Measurements from ENCODE around the gene SELL.

- PRO-cap, 6 experiments: no peak in any of the 6 experiments
- RAMPAGE, long total RNA, 2 experiments: no peak in any of the 2 experiments
- RRBS: no CpG with 5 or more reads among the region's 1 CpG
These were observed 17.9 kb downstream of the CD247 start for GRCh38 chr1:167500519-167500718.

- PRO-cap, 6 experiments: no peak in any of the 6 experiments
- RAMPAGE, long total RNA, 2 experiments: no peak in any of the 2 experiments
- RRBS: no CpG with 5 or more reads among the region's 2 CpGs
These were observed 2.4 kb upstream of the CREG1 start for GRCh38 chr1:167555943-167556325.

- PRO-cap, 6 experiments: no peak in any of the 6 experiments
- RAMPAGE, long total RNA, 2 experiments: no peak in any of the 2 experiments
- RRBS: no CpG with 5 or more reads among the region's 7 CpGs
These were observed 10.0 kb upstream of the CREG1 start for GRCh38 chr1:167563420-167564094.

DNA sequence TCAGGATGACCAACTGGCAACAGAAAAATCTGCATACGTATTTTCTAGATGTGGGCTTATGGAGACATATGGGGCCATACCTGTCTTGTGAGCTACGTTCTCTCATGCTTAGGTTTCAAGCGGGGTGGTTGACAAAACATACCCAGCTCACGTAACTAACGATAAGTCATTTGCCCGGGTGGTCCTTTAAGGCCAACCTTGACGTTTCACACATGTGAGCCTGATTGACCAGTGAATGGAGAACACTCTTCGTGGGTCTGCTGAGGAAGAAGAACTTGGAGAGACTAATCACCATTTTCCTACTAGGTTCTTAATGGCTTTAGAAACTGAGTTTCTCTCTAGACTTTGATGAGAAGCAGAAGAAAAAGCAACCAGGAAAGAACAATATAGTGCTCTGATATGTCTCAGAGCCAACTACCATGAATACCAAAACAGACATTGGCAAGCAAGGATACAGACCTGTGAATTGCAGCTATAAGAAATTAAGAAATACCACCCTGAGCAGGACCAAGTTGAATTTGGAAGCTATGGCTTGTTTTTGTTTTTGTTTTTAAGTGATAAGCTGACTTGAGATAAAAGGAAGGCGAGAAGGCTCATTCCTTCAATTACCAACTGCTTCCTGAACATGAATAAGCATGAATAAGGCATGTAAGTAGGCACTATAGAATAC, 13.3 kb upstream of the RCSD1 start:
- PRO-cap, 6 experiments: no peak in any of the 6 experiments
- RAMPAGE, long total RNA, 2 experiments: no peak in any of the 2 experiments
- RRBS: no CpG with 5 or more reads among the region's 9 CpGs

- PRO-cap, 6 experiments: peak in 1 of 6 experiments; most common plus-strand start chr1:167628325 (in 1); most common minus-strand start chr1:167628166 (in 1)
- RAMPAGE, long total RNA, 2 experiments: no peak in any of the 2 experiments
- RRBS: no CpG with 5 or more reads among the region's 13 CpGs
These were observed 2.0 kb upstream of the RCSD1 start for GRCh38 chr1:167627694-167628733.

- PRO-cap, 6 experiments: no peak in any of the 6 experiments
- RAMPAGE, long total RNA, 2 experiments: no peak in any of the 2 experiments
- RRBS: no CpG with 5 or more reads among the region's 3 CpGs
These were observed 3.5 kb downstream of the RCSD1 start for GRCh38 chr1:167633535-167633898.

- PRO-cap, 6 experiments: peak in 3 of 6 experiments; most common plus-strand start chr1:167684303 (in 1); most common minus-strand start chr1:167684030 (in 2)
- RAMPAGE, long total RNA, 2 experiments: no peak in any of the 2 experiments
- RRBS: 7% methylated on average over 8 of the region's 32 CpGs
These were observed 37.8 kb upstream of the MPZL1 start for GRCh38 chr1:167683504-167684909.

GRCh38 chr1:167696893-167698191, 24.4 kb upstream of the MPZL1 start:
- PRO-cap, 6 experiments: peak in 2 of 6 experiments; most common plus-strand start chr1:167697956 (in 1); most common minus-strand start chr1:167697848 (in 1)
- RAMPAGE, long total RNA, 2 experiments: no peak in any of the 2 experiments
- RRBS: 5% methylated on average over 3 of the region's 31 CpGs

- PRO-cap, 6 experiments: no peak in any of the 6 experiments
- RAMPAGE, long total RNA, 2 experiments: no peak in any of the 2 experiments
- RRBS: no CpG with 5 or more reads among the region's 3 CpGs
These were observed 18.0 kb downstream of the MPZL1 start for GRCh38 chr1:167739749-167740135.

DNA sequence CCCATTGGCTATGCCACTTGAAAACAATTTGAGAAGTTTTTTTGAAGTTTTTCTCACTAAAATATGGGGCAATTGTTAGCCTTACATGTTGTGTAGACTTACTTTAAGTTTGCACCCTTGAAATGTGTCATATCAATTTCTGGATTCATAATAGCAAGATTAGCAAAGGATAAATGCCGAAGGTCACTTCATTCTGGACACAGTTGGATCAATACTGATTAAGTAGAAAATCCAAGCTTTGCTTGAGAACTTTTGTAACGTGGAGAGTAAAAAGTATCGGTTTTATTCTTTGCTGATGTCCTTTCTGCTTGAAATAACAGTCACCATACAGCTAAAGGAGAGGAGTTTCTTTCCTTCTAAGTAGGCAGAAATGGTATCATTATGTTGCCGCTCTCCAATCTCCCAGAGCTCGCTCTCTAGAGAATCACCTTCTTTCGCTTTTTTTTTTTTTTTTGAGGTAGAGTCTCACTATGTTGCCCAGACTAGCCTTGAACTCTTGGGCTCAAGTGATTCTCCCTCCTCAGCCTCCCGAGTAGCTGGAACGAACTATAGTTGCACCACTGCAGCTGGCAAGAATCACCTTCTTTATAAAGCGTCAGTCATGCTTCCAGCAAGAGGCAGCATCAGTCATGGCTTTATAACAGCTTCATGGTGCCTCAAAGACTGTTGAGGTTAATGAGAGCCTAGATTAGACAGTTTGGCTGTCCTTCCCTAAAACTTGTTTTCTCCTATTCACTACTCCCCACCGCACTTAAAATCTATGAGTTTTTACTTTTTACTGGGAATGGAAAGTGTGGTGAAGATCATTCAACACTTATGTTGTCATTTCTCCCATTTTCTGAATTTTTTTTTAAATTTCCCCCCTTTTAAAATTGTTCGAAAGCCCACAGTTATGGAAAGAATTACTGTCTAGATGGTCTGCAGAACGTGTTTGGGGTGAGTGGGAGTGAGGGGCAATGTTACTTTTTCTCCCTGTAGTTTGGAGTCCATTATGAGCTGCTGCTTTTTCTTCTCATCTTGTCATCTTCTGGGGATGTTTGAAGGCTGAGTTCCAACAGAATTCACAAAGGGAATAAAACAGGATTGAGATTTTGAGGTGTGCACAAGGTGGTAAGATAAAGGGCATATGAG, 67.0 kb downstream of the MPZL1 start:
- PRO-cap, 6 experiments: no peak in any of the 6 experiments
- RAMPAGE, long total RNA, 2 experiments: no peak in any of the 2 experiments
- RRBS: no CpG with 5 or more reads among the region's 12 CpGs

- PRO-cap, 6 experiments: no peak in any of the 6 experiments
- RAMPAGE, long total RNA, 2 experiments: no peak in any of the 2 experiments
- RRBS: no CpG with 5 or more reads among the region's 9 CpGs
These were observed 9.9 kb upstream of the DCAF6 start for GRCh38 chr1:167926363-167927160.

- PRO-cap, 6 experiments: peak in 6 of 6 experiments; most common minus-strand start chr1:167935995 (in 6)
- RAMPAGE, long total RNA, 2 experiments: start-site peak on the minus strand in 2 of 2 experiments, at chr1:167935968-167936049 at its widest, 5,752 to 7,231 reads per replicate
- RRBS: 4% methylated on average over 8 of the region's 34 CpGs
These were observed 709 bp upstream of the DCAF6 start for GRCh38 chr1:167935813-167936134.

GRCh38 chr1:168179777-168180275, 1.1 kb downstream of the TIPRL start:
- PRO-cap, 6 experiments: no peak in any of the 6 experiments
- RAMPAGE, long total RNA, 2 experiments: no peak in any of the 2 experiments
- RRBS: no CpG with 5 or more reads among the region's 6 CpGs

GRCh38 chr1:168772274-168772837, 43.4 kb upstream of the DPT start:
- PRO-cap, 6 experiments: no peak in any of the 6 experiments
- RAMPAGE, long total RNA, 2 experiments: no peak in any of the 2 experiments
- RRBS: no CpG with 5 or more reads among the region's 2 CpGs

DNA sequence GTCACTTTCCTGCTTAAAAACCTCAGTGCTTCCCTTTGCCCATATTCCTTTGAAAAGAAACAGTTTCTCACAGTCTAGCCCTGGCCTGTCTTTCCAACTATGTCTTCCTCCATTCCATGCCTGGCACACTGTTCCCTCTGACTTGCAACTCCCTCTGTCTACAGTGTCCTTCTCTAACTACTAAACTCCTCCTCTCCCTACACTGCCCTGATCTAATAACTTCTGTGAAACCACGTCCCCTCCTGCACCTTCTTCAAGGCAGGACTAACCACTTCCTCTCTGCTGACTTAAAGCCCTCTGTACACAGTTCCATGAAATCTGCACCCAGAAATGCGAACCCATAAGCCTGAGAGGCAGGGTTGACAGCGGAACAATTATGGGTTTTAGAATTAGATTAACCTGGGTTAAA, 62.2 kb upstream of the ATP1B1 start:
- PRO-cap, 6 experiments: no peak in any of the 6 experiments
- RAMPAGE, long total RNA, 2 experiments: no peak in any of the 2 experiments
- RRBS: no CpG with 5 or more reads among the region's 3 CpGs

DNA sequence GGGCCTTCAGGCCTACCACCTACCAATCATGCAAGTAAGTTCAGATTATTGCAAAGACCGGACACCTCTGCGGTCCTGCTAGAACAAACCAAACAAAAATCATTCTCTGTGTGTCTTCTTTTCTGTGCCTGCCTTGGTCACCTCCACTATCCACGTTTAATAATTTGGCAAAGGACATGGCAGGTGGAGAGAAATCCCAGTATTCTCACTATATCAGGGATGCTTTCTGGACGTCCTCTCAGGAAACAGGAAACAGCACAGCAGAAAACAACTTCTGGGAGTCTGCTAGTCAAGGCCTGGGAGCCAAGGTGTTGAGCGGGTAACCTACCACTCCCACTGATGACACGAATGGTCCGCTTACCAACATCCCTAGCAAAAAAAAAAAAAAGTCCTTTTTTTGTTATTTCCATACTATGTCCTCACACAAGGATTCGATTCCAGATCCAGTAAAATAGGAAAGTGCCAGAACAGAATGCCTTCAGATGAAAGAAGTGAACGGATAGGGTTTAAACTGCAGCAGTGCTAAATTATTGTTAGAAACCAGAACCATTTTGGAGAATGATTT, 4.5 kb upstream of the ATP1B1 start:
- PRO-cap, 6 experiments: no peak in any of the 6 experiments
- RAMPAGE, long total RNA, 2 experiments: no peak in any of the 2 experiments
- RRBS: 100% methylated on average over 1 of the region's 9 CpGs

DNA sequence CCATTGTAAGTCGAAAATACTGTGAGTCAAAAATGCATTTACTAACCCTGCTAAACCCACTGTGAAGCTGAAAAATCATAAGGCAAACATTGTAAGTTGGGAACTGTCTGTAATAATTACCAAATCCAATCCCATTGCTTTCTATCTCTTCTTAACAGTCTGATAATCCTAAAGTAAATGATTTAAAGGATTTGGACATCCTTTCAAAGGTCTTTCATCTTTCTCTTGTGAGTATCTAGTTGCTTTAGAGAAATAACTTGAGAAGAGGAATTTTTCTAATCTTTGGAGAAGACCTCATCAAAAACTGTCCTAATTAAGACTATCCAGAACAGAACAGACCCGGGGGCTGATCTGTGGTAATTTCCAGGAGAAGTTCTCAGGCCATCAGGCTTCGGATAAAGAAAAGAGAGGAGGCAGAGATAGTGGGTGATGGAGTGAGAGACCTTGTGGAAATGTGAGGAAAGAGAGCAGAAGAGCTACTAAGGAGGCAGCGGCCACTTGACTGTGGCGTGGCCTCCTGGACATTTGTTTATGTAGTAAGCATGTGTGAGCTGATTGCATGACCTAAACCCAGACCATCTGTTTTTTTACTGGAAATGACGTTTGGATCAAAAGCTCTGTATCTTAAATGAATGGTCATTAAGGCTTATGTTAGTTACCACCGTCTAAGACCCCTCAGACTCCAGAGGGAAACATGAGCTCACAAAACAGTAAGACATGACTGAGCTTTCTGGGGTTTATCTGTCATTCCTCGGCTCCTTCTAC, 13.4 kb downstream of the ATP1B1 start:
- PRO-cap, 6 experiments: no peak in any of the 6 experiments
- RAMPAGE, long total RNA, 2 experiments: no peak in any of the 2 experiments
- RRBS: no CpG with 5 or more reads among the region's 8 CpGs

GRCh38 chr1:169126773-169127628, 20.5 kb downstream of the ATP1B1 start:
- PRO-cap, 6 experiments: no peak in any of the 6 experiments
- RAMPAGE, long total RNA, 2 experiments: start-site peak on the plus strand in 1 of 2 experiments, at chr1:169127223-169127309 at its widest, 26 to 33 reads per replicate
- RRBS: no CpG with 5 or more reads among the region's 11 CpGs

- PRO-cap, 6 experiments: no peak in any of the 6 experiments
- RAMPAGE, long total RNA, 2 experiments: no peak in any of the 2 experiments
- RRBS: no CpG with 5 or more reads among the region's 7 CpGs
These were observed 319 bp downstream of the NME7 start for GRCh38 chr1:169367349-169367607.

DNA sequence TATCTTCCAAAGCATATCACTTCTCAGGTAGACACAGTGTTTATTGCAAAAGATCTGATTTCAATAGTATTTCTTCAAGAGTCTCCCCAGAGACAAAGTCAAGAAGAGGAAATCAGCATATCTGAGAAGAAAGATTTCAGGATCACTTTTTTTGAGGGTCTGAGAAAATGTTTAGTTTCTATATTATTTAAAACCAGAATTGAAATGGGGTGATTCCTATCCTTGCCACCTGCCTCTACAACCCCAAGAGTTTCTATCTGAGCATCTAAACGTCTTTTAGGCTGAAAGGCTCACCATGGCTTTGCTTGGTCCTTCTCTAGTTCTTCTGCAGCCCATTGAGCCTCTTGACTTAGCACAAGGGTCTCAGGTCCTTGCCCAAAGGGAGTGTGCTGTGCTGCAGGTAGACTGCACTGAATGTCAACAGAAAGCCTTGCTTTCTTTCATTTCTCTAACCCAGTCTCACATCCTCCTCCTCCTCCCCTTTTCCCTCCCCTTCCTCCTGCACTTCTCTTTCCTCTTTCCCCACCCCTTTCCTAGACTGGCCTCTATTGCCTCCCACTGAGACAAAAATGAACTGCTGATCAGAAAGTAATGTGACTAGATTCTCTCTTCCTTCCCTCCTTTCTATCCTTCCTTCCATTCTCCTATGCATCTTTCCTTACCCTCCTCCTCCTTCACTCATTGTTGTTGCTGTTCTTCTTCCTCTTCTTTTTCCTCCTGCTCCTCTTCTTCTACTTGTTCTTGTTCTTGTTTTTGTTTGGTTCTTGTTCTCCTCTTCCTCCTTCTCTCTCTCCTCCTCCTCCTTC, at the start of gene SELL:
Gene SELL, minus strand, starts transcription at position 419 of the 806 bp plus-strand sequence.
- PRO-cap, 6 experiments: no peak in any of the 6 experiments
- RAMPAGE, long total RNA, 2 experiments: no peak in any of the 2 experiments
- RRBS: no CpG with 5 or more reads among the region's 1 CpG